HTR-8/SVneo (cell line): ENCODE measurements around a stretch of chr12.

- RRBS: 75% methylated on average over 4 of the region's 28 CpGs
Observed at GRCh38 chr12:130044664-130045549, 117.4 kb upstream of the FZD10 start.

- RRBS: 43% methylated on average over 7 of the region's 20 CpGs
Observed at GRCh38 chr12:130714626-130715204, 1.4 kb downstream of the RIMBP2 start.

- RRBS: no CpG with 5 or more reads among the region's 9 CpGs
Observed at GRCh38 chr12:130717087-130717557, 1.0 kb upstream of the RIMBP2 start.

DNA sequence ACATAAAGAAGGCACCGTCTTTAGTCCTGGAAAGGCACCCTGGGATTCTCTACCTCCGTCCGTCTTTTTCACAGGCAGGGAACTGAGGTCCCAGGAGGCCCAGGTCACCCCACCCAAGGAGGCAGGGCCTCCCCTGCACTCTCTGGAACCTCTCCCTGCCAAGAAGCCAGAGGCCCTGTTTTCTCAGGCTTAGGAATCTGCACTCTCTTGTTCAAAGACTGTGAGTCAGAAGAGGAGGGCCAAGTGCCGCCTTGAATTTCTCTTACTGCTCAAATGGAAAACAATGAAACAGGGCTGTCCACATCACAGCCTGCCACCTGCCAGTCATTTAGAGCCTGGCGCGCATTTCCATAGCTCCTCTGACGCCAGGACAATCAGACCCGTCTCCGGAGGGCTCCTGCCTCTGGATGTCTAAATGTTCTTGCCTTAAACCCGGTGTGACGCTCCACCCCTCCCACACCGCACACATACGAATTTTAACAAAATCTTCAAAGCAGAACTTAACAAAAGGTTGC is 51.0 kb downstream of the STX2 start:
- RRBS: no CpG with 5 or more reads among the region's 13 CpGs

DNA sequence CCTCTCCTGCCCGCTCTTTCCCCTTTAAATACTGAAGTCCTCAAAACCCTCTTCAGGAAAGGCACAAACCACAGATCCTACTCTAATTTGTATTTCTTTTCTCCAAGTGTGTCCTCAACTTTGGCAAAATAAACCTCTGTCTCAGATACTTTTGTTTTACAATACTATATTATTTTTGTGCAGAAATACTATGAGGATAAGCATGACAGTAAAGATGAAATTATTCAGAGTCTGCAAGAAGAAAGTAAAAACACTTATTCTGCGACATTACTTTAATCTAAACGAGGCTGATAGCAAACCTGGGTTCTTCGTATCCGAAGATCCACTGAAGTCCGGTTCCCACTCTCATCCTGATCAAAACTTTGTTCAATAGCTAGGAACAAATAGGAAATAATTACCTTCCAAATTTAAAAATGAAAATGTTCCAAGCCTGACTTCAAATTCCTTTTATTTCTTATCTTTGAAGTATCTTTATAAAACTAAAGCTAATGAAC is 30.7 kb downstream of the STX2 start:
- RRBS: no CpG with 5 or more reads among the region's 6 CpGs

GRCh38 chr12:130818460-130819626 is 20.2 kb downstream of the STX2 start:
- RRBS: 67% methylated on average over 9 of the region's 67 CpGs

GRCh38 chr12:130916117-130916529 is 37.6 kb upstream of the ADGRD1 start:
- RRBS: no CpG with 5 or more reads among the region's 24 CpGs

DNA sequence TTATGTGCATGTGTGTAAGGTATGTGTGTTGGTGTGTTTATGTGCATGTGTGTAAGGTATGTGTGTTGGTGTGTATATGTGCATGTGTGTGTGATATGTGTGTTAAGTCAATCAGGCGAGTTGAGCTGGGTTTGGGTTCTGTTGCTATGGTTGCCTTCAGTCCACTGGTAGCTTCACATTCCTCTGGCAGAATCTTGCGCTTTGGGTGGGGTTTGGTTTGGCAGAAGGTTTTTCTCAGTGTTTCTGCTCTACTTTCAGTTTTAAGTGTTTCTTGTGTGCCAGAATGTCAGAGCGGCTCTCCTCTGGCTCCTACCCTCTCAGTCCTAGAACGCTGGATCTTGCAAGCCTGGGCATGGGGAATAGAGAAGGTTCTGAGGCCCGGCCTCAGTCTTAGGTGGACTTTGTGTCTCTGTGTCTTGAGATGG is 7.6 kb upstream of the ADGRD1 start:
- RRBS: no CpG with 5 or more reads among the region's 5 CpGs

- RRBS: 65% methylated on average over 10 of the region's 29 CpGs
Observed at GRCh38 chr12:131030553-131031208, 77.0 kb downstream of the ADGRD1 start.

- RRBS: 73% methylated on average over 3 of the region's 16 CpGs
Observed at GRCh38 chr12:131047282-131047956, 93.7 kb downstream of the ADGRD1 start.

GRCh38 chr12:131239715-131240191 is 286.0 kb downstream of the ADGRD1 start:
- RRBS: no CpG with 5 or more reads among the region's 4 CpGs

DNA sequence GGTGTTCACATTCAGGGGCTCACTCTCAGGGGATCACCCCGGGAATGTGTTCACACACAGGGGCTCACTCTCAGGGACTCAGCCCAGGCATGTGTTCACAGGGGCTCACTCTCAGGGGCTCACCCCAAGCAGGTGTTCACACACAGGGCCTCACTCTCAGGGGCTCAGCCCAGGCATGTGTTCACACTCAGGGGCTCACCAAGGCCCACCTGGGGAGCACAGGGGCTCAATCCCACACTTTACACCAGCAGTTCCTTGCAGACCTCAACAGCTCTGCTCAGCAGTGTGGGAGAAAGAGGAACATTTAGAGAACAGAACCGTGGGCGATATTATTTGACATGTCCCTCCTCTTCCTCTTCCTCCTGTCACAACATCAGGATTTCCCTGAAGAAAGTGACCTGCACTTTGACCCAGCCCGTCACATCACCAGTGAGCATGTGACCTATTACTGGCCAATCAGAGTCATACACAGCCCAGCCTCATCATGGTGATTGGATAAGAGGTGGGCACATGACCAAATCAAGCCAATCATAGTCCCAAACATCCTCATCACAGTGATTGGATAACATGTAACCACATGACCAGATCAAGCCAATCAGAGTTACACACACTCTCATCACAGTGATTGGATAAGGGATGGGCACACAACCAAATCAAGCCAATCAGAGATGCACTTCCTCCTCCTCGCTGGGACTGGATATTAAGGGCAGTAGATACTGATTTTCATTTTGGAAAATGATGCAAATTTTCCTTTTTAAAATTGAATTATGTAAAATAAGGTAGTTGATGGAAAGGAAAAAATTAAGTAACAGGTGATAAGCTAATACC is 359.4 kb upstream of the SFSWAP start:
- RRBS: 0% methylated on average over 1 of the region's 5 CpGs

DNA sequence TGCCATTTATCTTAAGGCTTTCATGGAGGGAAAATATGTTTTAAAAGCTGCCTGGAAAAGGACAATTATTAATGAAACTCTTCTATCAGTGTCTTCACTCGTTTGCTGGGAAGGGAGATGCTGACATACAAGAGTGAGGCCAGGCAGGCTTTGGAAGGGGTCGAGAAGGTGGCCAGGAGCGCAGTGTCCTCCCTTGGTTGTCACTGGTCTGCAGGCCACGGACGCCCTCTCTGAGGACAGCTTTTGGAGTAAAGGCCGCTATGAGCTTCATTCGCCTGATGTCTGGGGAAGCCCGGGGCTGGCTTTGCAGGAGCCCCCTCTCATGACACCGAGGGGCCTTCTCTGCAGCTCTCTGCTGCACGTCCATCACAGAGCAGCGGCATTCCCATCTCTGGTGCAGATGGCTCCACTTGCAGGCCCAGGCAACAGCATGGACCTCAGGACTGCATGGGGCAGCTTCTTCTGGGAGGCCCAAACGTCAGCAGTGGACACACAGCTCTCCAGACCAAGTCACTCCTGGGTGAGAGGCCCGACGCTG is 355.2 kb upstream of the SFSWAP start:
- RRBS: no CpG with 5 or more reads among the region's 14 CpGs

DNA sequence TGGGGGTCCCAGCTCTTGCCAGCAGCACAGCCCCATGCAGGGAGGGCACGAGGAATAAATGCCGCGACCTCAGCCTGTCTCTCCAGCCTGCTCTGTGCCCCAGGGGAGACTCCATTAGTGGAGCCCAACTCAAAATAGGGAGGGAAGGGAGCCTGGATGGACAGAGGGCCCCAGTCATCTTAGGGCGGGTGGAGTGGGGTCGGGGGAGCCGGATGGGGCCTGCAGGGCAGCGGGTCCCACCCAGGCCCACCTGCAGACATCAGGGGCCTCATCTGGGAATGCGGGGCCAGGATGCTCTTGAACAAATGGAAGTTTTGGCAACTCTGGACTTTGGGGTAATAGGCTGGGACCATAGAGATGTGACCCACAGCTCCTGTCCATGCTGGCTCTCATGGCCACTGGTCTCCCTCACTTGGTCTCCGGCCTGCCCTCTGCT is 343.4 kb upstream of the SFSWAP start:
- RRBS: no CpG with 5 or more reads among the region's 9 CpGs

- RRBS: no CpG with 5 or more reads among the region's 3 CpGs
Observed at GRCh38 chr12:131607418-131607825, 103.5 kb upstream of the SFSWAP start.

DNA sequence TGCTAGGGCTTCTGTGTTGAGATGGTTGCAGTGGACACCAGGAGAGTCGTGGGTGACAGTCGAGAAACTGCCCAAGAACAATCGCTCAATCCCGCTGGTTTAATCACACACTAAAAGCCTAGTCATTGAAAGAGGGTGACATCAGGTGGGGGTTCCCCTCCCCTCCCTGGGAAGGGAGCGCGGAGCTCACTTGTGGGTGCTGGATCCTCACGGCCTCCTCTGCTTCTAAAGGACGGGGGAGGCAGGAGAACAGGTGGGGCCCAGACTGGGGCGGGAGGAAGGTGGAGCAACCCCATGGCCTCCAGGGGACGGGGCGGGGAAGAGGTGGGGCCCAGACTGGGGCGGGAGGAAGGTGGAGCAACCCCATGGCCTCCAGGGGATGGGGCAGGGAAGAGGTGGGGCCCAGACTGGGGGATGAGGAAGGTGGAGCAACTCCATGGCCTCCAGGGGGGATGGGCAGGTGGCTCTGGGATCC is 28.8 kb upstream of the SFSWAP start:
- RRBS: no CpG with 5 or more reads among the region's 12 CpGs

GRCh38 chr12:131725191-131725892 is 14.5 kb downstream of the SFSWAP start:
- RRBS: no CpG with 5 or more reads among the region's 24 CpGs

GRCh38 chr12:132066237-132067012 is 77.7 kb downstream of the DDX51 start:
- RRBS: 98% methylated on average over 4 of the region's 29 CpGs

GRCh38 chr12:132117160-132117780 is 26.8 kb downstream of the DDX51 start:
- RRBS: no CpG with 5 or more reads among the region's 33 CpGs

GRCh38 chr12:132155928-132156629 is 11.8 kb downstream of the NOC4L start:
- RRBS: no CpG with 5 or more reads among the region's 8 CpGs